AG08470 (cell line): ENCODE results near the gene MFSD2A.

DNA sequence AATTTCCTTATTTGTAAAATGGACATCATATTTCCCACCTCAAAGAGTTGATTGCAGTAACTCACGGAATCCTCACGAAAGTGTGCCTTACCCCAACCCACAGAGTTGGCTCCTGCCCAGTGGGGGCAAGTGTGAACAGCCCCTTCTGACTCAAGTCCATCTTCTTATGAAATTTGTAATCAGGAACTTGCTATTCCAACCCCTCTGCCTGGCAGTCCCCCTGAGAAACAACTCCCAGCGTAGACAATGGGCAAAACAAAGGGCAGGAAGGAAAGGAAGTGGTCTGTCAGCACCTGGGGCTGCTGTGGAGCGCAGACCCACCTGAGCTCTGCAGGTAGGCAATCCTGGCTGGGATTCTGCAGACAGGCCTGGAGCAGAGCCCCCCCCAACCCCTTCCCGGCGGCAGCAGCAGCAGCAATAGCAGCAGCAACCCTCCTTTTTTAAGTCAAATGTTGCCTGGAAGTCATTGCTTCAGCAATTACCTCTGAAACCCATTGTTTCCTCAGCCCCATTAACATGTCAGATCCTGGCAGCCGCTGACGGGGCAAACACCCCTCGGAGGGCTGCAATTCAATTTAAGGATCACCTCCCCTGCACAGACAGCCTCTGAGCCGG, 223.8 kb upstream of the POU3F1 start:
- RRBS = no CpG with 5 or more reads among the region's 10 CpGs

GRCh38 chr1:38474513-38475209, 384.9 kb downstream of the RRAGC start:
- RRBS = no CpG with 5 or more reads among the region's 13 CpGs

GRCh38 chr1:38475839-38476908, 383.4 kb downstream of the RRAGC start:
- RRBS = 4% methylated on average over 10 of the region's 54 CpGs

DNA sequence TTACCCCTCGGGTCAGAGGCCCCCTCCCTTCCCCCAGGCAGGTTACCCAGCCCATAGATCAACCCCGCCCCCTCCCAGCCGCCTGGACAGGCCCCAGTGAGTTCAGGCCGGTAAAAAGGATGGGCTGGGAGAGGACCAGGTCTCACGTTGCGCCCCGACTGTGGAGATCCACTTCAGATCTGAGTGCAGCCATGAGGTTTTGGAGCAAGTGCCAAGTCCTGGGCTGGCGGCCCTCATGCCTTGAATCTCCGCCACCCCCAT, 300.8 kb downstream of the RRAGC start:
- RRBS = no CpG with 5 or more reads among the region's 9 CpGs

GRCh38 chr1:38699890-38700515, 159.6 kb downstream of the RRAGC start:
- RRBS = no CpG with 5 or more reads among the region's 5 CpGs

DNA sequence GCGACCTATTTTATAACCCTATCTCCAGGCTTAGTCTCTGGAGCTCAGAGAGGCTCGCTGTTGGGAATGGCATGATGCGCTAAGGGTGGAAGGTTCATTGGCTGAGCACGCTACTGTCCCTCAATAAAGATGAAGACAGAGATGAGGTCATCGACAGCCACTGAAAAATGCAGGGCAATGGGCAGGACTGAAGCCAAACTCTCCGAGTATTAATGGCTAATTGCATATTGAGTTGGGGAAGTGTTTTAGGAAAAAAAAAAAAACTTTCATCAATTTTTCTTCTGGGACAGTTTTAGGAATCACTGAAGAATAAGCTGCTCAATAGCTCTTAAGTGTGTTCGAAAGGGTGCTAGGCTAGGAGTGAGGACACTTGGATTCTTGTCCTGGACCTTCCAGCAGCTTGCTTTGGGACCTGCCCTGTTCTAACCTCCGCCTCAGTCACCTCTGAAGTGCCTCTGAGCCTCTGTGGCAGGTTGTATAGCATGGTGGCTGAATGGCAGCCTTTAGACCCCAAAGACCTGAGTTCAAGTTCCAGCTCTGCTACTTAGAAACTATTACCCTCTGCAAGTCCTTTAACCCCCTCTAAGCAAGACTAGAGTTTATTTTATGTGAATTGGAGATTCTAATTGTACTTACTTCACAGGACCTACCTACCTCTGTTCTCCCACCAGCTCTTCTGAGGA, 81.7 kb downstream of the RRAGC start:
- RRBS = no CpG with 5 or more reads among the region's 8 CpGs

DNA sequence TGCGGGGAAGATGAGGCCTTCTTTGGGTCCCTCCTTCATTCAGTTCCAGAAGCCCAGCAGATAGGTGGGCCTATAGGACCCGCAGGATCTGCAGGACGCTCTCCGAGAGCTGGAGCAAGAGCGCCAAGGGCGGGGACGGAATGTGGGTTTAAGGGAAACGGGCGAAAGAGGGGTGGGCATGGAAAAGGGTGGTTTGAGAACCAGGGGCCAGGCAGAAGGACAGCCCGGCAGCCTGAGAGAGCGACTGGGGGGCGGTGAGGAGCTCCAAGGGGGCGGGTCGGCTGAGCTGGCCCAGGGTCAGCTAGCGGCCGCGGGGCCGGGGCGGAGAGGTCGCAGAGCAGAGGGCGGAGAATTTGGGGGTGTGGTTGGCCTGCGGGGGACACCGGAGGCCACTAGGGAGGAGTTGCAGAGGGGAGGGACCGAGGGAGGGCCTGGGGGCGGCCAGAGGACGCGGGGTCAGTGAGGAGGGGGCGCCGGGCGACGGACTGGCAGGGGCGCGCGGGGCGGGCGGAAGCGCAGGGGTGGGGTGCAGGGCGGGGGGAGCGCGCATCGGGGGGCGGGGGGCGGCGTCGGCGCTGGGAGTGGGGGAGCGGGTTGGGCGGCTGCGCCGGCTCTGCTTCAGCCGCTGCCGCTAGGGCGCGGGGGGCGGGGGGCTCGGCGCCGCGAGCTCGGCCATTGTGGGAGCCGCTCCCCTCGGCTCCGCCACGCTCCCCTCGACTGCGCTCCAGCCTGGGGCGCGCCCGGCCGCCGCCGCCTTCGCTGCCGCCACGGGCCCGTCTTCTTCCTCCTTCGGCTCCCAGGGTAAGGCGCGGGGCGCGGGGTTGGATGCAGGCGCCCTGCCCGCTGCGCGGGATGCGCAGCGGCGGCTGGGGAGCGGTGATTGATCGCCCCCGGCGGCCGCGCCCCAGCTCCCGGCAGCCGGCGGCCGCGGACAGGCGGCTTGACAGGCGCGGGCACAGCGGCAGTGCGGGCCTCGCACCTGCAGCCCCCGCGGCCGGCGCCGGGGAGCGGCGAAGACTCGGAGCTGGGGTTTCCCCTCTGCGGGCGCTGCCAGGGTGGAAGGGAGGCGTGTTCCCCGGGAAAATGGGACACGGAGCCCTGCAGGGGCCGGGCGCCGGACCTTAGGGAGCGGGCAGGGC, 55.0 kb downstream of the NDUFS5 start:
- RRBS = 3% methylated on average over 23 of the region's 122 CpGs

GRCh38 chr1:39106340-39107413, 80.5 kb downstream of the NDUFS5 start:
- RRBS = no CpG with 5 or more reads among the region's 14 CpGs

GRCh38 chr1:39115357-39116292, 88.9 kb upstream of the MACF1 start:
- RRBS = no CpG with 5 or more reads among the region's 5 CpGs

DNA sequence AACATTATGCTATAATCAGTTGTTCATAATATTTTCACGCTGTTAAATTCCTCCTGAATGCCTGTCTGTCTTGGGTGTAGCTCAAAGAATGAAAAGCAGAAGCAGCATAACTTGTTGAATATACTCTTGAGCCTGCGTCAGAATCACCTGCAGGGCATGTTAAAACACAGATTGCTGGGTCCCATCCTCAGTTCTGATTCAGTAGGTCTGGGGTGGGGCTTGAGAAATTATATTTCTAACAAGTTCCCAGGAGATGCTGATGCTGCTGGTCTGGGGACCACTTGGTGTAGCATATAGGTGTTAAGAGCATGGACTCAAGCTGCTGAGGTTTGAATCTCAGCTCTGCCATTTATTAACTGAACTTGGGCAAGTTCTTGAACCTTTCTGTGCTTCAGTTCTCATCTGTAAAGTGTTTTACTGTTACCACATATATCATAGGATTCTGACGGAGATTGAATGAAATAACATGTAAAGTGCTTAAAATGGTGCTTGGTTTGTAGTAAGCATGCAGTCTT, 63.3 kb upstream of the MACF1 start:
- RRBS = no CpG with 5 or more reads among the region's 3 CpGs

DNA sequence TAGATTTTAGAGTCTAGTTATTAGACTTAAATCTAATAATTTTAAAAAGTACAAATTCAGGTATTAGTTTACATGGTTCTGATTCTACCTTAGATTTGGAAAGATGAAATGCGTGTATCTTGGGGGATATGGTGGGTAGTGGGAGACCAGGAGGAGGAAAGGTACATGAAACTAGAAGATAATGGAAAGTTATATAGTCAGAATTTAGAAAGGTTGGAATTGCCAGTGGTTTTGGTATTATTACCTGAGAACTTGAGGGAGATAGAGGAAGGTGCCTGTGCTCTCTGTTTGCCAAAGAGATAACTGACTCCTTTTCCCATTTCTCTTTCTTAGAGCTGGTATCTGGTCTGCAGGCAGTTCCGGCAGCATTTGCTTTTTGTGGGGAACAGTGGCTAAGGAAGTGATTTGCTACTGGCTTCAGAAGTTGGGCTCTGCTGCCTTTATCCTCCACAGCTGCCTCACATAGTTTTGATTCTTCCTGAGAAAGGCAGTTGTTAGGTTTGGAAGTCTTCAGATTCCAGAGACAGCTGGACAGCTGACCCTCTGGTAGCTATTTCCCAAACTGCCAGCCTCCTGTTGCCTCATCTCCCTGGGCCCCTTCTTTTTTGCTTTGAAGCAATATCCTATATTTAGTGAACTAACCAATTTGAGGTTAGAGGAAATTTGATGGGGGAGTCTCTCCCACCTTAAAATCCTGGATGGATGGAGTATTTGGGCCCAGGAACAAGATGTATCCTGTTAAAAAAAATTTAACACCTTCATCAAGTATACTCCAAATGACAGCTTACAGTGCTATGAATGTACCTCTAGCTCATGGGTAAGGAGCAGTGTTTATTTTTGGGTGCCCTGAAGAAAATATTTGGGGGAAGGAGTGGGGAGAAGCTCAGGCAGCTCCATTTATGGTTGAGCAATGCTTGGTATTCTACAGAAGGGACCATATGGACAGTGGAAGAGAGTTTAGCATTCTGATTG, 62.5 kb upstream of the MACF1 start:
- RRBS = no CpG with 5 or more reads among the region's 2 CpGs

GRCh38 chr1:39266145-39266753, 61.8 kb downstream of the MACF1 start:
- RRBS = no CpG with 5 or more reads among the region's 1 CpG

DNA sequence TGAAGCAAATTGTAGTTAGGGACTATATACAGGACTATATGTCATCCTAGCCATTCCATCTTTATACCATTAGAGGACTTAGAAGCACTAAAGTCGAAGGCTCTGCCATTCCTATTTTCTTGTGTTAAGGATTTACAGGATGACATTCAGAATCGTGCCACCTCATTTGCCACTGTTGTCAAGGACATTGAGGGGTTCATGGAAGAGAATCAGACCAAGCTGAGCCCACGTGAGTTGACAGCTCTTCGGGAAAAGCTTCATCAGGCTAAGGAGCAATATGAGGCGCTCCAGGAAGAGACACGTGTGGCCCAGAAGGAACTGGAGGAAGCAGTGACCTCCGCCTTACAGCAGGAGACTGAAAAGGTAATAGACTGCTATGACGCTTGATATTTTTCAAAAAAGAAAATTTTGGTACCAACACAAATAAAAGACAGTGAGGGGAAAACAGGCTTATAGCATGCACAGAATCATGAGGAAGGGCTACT, 140.7 kb upstream of the BMP8A start:
- RRBS = no CpG with 5 or more reads among the region's 8 CpGs

- RRBS = no CpG with 5 or more reads among the region's 14 CpGs
Observed at GRCh38 chr1:39525640-39526219, 34.3 kb downstream of the BMP8A start.

DNA sequence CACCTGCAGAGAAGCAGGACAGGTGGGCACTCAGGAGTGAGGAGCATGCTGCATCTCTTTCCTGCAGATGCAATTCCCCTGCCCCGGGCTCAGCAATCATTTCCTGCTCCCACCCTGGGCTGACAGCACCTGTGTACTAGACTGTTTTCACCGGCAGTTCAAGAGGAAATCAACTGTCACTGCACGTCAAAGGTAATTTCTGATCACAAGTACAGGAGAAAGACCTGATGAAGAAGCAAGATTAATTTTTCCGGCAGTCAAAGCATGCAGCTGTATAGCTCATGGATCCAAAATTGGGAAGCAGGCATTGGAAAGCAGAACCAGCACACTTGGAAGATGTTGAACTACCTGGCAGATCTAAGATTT, 8.9 kb upstream of the NT5C1A start:
- RRBS = 51% methylated on average over 4 of the region's 4 CpGs

DNA sequence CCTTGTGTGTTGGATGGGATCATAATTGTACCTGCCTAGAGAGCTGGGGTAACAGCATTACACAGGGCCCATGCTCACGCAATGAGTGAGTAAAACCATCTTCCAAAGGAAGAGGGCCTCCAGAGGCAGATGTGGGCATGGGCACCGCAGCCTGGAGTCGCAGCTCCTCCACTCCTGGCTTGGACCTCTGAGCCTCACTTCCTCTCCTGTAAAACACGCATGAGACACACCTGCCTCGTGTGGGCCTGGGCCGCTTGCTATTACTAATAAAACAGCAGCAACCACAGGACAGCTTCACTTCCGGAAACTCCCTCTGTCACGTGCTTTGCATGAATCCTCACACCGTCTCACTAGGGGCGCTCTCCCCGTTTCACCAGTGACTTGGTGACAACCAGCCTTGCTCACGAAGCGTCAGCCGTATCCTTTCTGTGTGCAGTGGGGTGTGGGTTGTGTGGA, 10.4 kb upstream of the BMP8B start:
- RRBS = no CpG with 5 or more reads among the region's 14 CpGs

GRCh38 chr1:39818188-39818997, 29.7 kb upstream of the BMP8B start:
- RRBS = no CpG with 5 or more reads among the region's 7 CpGs

GRCh38 chr1:39900378-39901466, 995 bp downstream of the MYCL start:
- RRBS = 3% methylated on average over 15 of the region's 69 CpGs

DNA sequence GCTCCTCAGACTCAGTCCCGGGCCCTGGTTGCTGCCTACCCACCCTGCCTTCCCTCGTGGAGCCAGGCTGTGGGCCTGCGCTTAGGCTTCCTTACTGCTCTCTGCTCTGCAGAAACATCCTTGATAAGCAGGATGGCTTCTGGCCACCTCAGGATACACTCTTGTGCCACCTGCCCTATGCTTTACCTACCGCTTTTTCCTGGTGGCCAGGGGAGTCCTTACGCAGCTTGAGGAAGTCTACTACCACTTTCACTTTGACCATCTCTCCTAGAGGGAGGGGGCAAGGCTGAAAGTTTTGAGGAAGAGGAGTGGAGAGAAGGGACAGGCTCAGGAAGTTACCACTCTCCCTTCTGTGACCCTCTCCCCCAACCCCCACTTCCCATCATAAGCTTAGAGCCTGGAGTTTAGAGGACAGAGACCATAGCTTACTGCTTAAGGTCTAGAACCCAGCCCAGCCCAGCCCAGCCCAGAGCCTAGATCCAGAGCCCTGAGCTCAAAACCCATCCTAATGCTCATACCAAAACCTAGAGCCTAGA, 18.2 kb upstream of the MFSD2A start:
- RRBS = no CpG with 5 or more reads among the region's 5 CpGs

- RRBS = 6% methylated on average over 7 of the region's 51 CpGs
Observed at GRCh38 chr1:39954790-39955297, at the start of gene MFSD2A. Gene MFSD2A, plus strand, starts transcription at chr1:39955145.